ENCODE measurements around the genes SORD, C15orf48 and SQOR.

DNA sequence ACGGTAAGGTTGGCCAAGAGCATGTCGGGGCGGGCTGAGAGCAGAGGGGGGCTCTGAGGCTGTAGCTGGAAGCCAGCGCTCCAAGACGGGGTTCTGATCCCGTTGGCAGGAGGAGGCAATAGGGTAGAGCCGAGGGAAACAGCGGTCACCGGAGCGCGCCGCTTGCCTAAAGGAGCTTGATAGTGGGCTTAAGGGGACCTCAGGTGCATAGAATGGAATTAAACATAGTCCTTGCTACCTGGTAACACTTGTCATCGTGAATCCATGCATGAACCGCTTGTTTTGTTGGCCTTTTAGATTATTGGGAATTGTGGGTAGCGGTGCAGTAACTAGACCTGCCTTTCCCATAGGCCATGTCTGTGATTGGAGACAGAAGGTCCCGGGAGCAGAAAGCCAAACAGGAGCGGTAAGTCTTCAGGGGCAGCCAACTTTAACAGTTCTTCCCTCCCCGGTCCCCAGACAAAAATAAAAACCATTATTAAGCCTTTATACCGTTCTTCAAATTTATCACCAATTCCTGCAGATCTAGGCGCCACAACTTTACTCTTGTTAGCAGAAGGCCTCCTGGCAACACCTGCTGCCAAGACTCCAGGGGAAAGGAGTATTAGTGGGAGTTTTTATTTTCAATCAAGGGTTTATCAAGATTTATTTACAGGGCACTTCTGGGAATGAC, 519 bp downstream of the HYPK start:
- RRBS: 3% methylated on average over 3 of the region's 20 CpGs

DNA sequence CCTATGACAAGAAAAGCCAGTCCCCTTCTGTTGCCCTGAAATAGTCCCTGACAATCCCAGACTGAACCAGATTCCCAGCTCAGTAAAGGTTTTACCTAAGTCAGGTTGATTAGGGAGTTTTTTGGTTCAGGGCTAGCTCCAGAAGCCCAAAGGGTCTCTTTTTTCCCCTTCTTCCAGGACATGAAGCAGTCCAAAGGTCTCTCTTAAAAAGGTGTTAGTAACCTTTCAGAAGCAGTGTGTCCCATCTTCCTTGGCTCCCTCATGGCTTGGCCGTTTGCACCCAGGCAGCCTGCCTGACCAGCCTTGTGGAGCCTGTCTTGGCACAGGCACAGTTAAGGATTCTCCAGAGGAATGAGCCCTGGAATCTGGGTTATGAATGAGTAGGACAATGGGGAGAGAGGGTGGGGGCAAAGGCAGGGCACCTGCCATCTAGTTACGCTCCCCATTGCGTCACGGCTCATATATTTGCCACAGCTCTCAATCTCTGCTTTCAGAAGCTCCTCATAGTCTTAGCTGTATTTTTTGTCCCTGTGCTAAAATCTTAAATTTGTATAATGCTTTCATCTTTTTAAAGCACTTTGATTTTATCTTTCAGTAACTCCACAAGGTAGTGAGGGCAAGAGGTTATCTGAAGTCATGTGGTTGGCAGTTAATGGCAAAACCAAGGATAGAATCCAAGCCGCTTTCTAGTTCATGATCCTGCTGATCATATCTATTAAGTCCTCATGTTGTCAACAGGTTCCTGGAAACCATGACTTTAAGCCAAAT, 50.6 kb downstream of the WDR76 start:
- RRBS: no CpG with 5 or more reads among the region's 5 CpGs

GRCh38 chr15:43913384-43913939, 86.7 kb downstream of the WDR76 start:
- RRBS: no CpG with 5 or more reads among the region's 3 CpGs

DNA sequence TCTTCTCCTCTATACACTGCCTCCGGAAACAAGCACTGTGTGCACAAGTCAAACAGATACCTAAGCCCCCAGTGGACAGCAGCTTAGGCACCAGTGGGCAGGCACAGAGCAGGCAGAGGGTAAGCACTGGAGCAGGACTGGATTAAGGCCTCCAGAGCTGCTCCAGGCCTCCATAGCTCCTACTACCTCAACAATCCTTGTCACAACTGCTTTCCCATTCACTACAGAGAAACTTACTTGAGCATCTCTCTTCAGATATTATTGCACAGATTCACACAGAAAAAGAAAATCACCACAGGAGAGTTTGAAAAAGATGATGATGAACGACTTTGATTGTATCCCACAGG, 157.5 kb downstream of the WDR76 start:
- RRBS: no CpG with 5 or more reads among the region's 2 CpGs

DNA sequence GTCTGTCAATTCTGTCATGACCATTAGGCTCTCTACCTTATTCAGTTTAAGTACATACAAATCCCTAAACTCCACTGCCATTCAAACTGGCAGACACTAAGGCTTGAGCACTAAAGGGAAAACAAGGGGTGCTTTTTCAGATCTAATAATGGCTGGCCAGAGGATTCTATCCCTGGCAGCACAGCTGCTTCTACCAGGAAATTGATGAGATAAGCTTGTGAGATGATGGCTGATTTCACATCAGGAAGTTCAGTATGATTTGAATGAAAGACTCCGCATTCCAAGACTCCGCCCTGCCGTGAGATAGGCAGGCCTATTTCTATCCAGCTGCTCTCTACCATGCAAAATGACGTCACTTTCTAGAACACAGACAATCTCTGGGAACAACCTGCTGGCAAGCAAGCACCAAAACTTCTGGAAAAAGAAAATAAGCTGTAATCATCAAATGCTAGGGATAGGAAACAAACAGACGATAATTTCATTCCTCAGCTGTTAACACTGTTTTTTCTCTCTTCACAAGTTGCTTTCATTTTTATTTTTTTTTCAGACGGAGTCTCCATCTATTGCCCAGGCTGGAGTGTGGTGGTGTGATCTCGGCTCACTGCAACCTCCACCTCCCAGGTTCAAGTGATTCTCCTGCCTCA, 171.9 kb downstream of the WDR76 start:
- RRBS: no CpG with 5 or more reads among the region's 7 CpGs

DNA sequence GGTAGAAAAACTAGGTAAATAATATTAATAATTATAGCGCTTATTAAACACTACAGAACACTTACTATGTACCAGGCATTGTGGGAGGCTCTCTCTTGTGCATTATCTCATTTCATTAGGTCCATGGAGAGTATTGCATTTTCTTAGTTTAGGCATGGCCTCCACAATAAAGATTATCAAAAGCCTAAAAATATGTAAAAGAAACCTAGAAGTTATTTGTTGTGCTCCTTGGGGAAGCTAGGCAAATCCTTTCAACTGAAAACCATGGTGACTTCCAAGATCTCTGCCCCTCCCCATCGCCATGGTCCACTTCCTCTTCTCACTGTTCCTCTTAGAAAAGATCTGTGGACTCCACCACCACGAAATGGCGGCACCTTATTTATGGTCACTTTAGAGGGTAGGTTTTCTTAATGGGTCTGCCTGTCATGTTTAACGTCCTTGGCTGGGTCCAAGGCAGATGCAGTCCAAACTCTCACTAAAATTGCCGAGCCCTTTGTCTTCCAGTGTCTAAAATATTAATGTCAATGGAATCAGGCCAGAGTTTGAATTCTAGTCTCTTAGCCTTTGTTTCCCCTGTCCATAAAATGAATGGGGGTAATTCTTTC, 990 bp downstream of the PATL2 start:
- RRBS: no CpG with 5 or more reads among the region's 6 CpGs

DNA sequence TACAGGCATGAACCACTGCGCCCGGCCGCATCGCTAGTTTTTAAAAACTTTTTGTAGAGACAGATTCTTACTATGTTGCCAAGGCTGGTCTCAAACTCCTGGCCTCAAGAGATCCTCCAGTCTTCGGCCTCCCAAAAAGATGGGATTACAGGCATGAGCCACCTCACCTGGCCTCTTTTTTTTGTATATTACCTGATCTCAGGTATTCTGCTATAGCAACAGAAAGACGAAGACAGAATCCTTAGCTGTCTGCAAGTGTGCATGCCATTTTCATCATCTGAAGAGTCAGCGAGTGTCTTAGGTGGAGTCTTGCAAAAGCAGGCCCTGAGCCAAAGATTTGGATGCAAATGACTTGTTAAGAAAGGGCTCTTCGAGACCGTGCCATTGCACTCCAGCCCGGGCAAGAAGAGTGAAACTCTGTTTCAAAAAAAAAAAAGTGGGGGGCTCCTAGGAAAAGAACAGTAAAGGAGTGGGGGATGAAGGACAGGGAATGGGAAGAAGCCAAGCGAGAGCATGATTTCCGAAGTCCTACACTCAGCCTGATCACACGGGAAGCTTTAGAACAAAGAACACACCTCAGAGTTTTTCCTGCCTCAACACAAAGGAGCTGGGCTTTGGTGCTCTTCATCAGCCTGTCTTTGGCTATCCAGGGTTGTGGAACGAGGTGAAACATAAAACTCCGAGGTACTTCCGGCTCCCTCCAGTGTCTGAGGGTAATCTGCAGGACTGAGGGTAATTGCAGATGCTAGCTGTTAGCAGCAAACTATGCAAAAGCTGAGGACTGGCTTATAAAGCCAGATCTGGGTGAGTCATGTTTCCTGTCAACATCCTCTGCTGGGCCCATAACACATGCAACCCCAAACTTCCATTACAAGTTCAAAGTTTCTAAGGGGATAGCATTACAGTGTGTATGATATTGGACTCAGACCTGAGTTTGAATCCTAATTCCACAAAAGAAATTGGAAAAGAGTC, 10.0 kb upstream of the TRIM69 start:
- RRBS: no CpG with 5 or more reads among the region's 16 CpGs

- RRBS: 3% methylated on average over 8 of the region's 51 CpGs
Observed at GRCh38 chr15:45022882-45023929, at the start of gene SORD. SORD (plus strand) TSS chr15:45023195.

- RRBS: no CpG with 5 or more reads among the region's 2 CpGs
Observed at GRCh38 chr15:45023930-45024390, 965 bp downstream of the SORD start.

DNA sequence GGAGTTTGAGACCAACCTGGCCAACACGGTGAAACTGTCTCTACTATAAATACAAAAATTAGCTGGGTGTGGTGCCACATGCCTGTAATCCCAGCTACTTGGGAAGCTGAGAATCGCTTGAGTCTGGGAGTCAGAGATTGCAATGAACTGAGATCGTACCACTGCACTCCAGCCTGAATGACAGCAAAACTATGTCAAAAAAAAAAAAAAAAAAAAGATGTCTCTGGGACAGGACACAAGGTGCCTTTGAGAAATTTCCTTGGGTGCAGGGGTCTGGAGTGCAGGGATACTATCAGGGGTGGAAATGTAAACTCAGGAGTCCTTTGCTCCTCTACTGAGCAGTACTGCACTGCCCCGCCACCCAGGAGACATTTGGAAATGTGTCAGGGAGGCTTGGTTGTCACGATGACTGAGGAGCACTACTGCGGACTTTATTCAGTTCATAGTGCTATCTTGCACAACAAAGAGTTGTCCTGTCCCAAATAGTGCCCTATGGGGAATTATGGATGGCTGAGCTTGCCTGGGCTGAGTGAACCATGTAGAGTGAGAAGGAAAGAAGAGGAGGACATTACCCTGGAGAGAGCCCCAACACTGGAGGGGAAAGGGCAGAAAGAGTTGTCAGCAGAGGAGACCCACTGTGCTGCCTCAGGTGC, 2.6 kb downstream of the SORD start:
- RRBS: no CpG with 5 or more reads among the region's 6 CpGs

DNA sequence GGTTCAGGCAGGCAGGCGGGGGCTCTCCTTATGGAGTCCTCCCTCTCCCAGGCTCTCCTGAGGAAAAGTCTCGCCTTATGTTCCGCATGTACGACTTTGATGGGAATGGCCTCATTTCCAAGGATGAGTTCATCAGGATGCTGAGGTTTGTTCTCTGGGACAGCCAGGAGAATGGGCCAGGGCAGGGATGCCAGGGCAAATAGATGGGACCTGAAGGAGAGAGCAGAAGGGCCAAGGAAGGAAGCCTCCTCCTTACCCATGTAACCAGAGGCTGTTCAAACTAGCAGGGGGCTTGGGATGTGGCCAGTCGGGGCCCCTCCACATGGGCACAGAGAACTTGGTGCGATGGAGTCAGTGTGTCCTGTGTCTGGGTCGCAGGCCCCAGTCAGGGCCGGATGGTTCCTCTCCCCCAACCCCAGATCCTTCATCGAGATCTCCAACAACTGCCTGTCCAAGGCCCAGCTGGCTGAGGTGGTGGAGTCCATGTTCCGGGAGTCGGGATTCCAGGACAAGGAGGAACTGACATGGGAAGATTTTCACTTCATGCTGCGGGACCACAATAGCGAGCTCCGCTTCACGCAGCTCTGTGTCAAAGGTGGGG, 18.2 kb downstream of the DUOX1 start:
- RRBS: 92% methylated on average over 1 of the region's 15 CpGs

GRCh38 chr15:45150779-45151454, 21.1 kb downstream of the DUOX1 start:
- RRBS: no CpG with 5 or more reads among the region's 10 CpGs

GRCh38 chr15:45430179-45430945, at the start of gene C15orf48:
C15orf48 (plus strand) TSS chr15:45430610.
- RRBS: 4% methylated on average over 26 of the region's 63 CpGs

GRCh38 chr15:45586481-45586792, 742 bp upstream of the BLOC1S6 start:
- RRBS: no CpG with 5 or more reads among the region's 1 CpG

GRCh38 chr15:45610165-45610578, 23.0 kb downstream of the BLOC1S6 start:
- RRBS: no CpG with 5 or more reads among the region's 5 CpGs

GRCh38 chr15:45634405-45635698, at the start of gene SQOR:
SQOR (plus strand) TSS chr15:45635029.
- RRBS: 2% methylated on average over 27 of the region's 83 CpGs

GRCh38 chr15:45637360-45637942, 2.6 kb downstream of the SQOR start:
- RRBS: no CpG with 5 or more reads among the region's 6 CpGs

DNA sequence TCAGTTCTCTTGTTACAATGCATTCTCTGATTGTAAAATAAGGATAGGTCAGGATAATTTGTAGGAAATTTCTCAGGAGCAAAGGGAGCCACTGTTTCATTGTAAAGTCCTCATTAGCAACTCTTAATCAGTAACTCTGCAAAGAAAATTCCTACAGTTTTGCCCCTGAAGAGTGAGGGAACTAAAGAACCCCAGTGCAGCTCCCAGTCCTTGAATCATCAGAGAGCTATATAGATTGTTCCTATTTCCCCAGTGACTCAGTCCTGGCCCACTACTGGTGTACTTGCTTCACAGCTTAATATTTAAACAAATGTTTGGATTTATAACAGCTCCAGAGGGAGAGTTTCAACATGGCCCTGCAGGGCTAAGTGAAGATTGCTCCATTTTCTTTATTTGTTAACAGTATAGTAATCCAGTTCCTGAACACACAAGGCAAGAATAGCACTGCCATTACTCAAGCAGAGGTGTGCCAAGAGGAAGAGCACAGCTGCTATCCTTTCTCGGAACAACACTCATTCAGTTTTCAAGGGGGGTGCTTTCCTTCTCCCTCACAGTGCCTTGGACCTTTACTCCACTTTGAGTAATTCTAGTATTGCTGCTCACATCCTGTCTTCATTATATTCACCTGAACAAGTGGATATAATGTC, 6.5 kb downstream of the SQOR start:
- RRBS: no CpG with 5 or more reads among the region's 1 CpG

- RRBS: no CpG with 5 or more reads among the region's 7 CpGs
Observed at GRCh38 chr15:46079743-46080421, 445.1 kb downstream of the SQOR start.

DNA sequence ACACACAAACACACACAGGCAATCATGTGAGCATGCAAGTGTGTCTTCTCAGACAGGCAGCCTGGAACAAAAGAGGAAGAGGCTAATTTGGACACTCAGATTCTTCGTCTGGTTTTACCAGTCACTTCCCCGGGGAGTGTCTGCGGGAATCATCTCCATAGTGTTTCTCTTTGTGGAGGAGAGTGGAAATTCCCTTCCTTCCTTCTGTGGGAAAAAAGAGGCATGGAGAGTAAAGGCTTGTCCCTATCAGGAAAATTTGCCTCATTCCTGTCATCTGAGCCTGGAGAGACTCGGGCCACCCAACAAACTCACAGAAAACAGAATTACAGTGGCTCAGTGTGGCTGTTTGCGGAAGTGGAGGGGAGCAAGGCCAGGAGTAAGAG, 212.6 kb upstream of the SEMA6D start:
- RRBS: no CpG with 5 or more reads among the region's 5 CpGs